BE2C (cell line): ENCODE measurements around the genes RPL23, RPL19 and FBXL20.

GRCh38 chr17:38719674-38720739 lies 10.1 kb upstream of the CISD3 start:
- RRBS, result no CpG with 5 or more reads among the region's 62 CpGs

GRCh38 chr17:38732646-38733458 lies 2.7 kb downstream of the CISD3 start:
- RRBS, result no CpG with 5 or more reads among the region's 10 CpGs

DNA sequence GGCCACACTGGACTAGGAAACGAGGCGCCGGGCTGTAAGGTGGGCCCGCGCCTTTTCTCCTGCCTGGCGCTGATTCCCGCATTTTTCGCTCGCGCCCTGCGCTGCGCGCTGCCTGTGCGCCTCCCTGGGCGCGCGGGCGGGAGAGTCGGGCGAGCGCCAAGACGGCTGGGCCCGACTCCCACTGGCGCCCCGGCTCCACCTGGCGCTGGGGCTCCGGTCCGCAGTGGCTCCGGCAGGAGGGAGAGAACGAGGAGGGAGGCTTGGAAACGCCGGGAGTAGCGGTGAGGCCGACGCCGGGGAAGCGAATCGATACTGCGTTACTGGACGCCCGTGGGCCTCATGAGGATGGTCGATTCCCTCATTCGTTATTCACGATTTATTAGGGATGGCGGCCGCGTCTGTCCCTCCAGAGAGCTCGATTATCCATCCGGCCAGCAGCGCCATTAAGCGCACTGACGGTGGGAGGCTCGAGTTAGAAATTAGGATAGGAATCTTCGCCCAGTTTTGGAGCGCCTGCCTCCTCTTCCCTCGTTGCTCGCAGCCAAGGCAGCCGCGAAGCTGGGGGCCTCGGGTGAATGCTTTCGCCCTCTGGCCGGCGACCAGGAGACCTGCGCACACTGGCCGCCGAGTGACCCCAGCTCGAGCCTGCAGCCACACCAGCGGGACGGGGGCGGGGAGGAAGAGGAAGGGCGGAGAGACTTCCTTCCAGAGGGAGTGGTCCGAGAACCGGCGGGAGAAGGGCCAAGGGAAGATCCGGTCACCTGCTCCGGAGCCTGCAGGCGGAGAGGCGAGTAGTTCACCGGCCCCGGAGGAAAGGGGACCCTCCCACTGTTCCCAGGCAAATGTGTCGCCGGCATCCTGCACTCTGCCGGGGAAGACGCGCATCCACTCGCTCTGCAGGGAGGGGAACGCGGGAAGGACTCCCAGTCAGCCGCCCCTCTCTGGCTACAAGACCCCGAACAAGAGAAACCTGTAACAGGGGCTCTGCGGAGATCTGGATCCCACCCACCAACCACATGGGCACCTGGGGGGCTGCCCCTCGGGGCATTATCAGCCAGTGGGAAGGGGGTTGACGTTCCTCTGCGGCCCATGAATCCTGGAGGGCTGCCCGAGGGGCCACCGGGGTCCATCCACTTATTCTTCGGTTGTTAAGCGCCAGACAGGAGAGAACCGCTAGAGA lies 1.4 kb upstream of the PCGF2 start:
- RRBS, result no CpG with 5 or more reads among the region's 99 CpGs

DNA sequence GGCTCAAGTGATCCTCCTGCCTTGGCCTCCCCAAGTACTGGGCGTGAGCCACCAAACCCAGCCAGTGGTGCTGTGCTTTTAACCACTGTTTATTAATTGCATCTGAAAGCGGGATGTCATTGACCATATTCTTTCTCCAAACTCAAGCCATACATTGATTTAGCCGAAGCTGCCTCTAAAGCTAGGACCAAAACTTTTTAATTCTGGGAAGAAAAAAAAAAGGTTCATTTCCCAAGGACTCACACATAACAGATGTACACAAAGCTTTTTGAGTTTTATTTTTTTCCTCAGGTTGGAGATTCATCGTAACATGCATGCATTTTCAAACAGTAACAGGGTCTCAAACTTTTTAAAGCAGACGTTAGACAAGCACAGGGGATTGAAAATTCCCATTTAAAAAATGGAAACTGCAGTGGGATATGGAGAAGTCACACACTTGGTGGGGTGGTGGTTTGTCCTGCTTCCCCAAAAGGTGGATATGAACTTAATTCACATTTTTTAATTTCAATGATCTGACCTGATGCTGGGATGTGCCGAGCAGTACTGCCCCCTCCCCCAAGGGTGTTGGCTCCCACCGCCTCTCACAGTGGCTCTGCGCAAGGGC lies 13.0 kb downstream of the PSMB3 start:
- RRBS, result no CpG with 5 or more reads among the region's 8 CpGs

DNA sequence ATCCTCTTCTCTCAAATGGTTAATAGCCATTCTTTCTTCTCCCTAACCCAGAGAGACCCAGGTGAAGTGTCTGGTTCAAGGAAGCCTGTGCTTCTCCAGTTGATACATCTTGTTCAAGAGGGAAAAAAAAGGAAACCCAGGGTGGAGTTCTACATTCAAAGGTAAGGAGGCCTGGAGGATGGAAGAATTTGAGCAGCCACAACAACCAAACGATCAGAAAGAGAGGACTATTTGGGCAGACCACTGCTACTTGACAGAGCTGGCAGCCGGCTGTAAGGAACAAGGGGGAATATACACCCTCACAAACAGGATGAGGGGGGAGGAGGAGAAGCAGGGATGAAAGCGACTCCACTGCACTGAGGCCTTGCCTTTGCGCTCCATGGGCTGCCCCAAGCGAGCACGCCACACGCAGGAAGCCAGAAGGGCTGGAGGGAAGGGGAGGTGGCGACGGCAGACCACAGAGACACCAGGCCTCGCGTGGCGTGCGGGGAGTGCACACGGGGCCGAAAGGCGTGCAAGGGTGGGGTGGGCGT lies 680 bp downstream of the PIP4K2B start:
- RRBS, result no CpG with 5 or more reads among the region's 17 CpGs

DNA sequence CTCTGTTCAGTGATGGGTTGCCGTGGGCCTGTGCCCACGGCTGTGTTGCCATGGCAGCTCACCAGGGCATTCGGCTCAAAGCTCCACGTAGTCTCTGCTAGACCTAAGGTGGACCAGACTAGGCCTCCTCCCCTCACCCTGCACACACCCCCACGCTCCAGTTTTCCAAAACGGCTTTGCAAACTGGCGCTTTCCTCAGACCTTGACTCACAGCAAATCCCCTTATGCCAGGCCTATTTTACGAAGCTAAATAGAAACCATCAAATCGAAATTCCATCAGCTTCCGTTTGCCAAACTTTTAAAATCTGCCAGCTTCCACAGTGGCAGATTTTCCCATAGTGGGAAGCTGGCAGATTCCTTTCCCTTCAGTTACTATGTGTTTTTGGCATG lies 410 bp upstream of the CWC25 start:
- RRBS, result no CpG with 5 or more reads among the region's 10 CpGs

DNA sequence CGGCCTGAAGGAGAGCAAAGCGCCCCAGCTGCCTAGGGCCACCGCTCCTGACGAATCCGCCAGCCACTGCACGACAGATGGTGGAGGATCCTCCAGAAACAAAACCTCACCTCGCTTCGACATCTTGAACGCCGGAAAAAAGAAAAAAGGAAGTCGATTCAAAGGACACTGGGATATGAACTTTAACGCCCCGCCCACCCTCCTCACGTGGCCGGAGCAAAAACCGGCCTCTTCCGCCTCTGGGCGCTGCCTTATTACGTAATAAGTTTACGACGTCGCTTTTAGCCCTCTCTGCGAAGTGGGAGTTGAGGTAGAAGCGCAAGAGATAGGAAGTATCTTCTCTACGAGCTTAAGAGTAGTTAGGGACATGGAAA lies at the start of gene RPL23:
TSS of gene RPL23 (minus strand) at position 134 of the 374 bp plus-strand sequence.
- RRBS, result 1% methylated on average over 6 of the region's 25 CpGs

DNA sequence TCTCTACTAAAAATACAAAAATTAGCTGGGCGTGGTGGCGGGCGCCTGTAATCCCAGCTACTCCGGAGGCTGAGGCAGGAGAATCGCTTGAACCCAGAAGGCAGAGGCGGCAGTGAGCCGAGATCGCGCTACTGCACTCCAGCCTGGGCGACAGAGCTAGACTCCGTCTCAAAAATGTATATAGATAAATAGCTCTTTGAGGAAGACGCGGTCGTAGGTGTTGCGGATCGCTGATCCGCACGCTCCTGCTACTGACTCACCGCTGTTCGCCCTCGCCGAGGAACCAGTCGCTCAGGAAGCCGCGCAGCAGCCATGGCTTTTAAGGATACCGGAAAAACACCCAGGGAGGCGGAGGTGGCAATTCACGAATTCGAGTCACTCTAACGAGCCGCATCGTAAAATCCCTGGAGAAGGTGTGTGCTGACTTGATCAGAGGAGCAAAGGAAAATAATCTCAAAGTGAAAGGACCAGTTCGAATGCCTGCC lies 1.5 kb upstream of the RPL23 start:
- RRBS, result no CpG with 5 or more reads among the region's 33 CpGs

DNA sequence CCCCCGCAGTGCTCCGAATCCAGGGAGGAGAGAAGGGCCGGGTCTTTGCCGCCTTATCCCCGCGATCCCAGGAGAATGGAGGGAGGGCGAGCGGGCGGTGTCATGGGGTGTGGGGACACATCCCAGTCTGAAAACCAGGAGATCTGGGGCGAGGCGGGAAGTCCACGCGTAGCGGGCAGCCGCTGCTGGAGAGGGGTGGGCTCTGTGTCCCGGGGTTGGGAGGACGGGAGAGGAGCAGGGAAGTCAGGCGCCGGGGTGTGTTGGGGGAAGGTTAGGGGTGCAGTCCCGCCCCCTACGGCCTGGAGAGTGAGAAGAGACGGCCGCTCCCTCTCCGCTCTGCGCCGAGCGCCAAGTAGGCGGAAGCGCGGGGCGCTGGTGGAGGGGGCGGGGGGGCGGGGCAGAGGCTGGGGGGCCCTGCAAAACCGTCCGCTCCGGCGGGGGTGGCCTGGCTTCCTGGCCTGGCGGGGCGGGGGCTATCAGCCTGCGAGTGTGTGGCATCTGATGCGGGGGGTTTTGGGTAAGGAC lies 497 bp downstream of the LASP1 start:
- RRBS, result under 1% methylated on average over 8 of the region's 41 CpGs

- RRBS, result no CpG with 5 or more reads among the region's 9 CpGs
Measured at GRCh38 chr17:38886378-38886949, 16.6 kb downstream of the LASP1 start.

- RRBS, result no CpG with 5 or more reads among the region's 10 CpGs
Measured at GRCh38 chr17:38897006-38897720, 27.3 kb downstream of the LASP1 start.

GRCh38 chr17:39002943-39003696 lies 35.9 kb upstream of the FBXO47 start:
- RRBS, result no CpG with 5 or more reads among the region's 16 CpGs

DNA sequence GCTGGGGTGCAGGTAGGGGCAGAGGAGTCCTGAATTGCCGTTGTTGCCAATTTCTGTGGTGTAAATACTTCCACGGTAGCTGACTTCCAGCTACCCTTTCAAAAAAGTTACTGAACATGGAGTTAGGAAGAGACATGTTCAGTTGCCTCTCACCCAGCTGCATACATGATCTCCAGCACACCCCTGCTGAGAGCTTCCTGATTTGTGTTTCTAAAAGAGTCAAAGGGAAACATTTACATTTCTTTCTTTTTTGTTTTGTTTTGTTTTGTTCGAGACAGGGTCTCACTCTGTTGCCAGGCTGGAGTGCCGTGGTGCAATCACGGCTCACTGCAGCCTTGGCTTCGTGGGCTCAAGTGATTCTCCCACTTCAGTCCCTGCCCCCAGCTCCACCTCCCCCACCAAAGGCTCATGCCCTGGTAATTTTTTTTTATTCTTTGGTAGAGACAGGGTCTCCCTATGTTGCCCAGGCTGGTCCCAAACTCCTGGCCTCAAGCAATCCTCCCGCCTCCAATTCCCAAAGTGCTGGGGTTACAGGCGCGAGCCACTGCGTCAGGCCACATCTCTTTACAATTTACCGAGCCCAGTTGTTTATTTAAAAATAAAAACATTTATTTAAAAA lies 58.5 kb downstream of the PLXDC1 start:
- RRBS, result no CpG with 5 or more reads among the region's 11 CpGs

GRCh38 chr17:39169107-39169315 lies 3.0 kb upstream of the ARL5C start:
- RRBS, result no CpG with 5 or more reads among the region's 6 CpGs

GRCh38 chr17:39200125-39201149 lies at the start of gene RPL19:
RPL19 (plus strand) TSS chr17:39200283.
- RRBS, result 1% methylated on average over 18 of the region's 56 CpGs

- RRBS, result 5% methylated on average over 14 of the region's 59 CpGs
Measured at GRCh38 chr17:39209528-39210533, 9.7 kb downstream of the RPL19 start.

- RRBS, result no CpG with 5 or more reads among the region's 4 CpGs
Measured at GRCh38 chr17:39238115-39238563, 12.4 kb upstream of the STAC2 start.

DNA sequence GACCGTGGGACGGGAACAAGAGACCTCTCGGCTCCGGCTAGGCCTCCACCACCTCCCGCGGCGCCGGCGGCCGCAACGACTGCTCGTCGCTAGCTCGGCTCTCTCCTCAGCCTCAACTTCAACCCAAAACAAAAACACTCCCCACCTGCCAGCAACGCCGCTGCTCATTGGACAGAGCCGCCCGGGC lies at the start of gene FBXL20:
TSS of gene FBXL20 (minus strand) at position 106 of the 187 bp plus-strand sequence.
- RRBS, result no CpG with 5 or more reads among the region's 18 CpGs

DNA sequence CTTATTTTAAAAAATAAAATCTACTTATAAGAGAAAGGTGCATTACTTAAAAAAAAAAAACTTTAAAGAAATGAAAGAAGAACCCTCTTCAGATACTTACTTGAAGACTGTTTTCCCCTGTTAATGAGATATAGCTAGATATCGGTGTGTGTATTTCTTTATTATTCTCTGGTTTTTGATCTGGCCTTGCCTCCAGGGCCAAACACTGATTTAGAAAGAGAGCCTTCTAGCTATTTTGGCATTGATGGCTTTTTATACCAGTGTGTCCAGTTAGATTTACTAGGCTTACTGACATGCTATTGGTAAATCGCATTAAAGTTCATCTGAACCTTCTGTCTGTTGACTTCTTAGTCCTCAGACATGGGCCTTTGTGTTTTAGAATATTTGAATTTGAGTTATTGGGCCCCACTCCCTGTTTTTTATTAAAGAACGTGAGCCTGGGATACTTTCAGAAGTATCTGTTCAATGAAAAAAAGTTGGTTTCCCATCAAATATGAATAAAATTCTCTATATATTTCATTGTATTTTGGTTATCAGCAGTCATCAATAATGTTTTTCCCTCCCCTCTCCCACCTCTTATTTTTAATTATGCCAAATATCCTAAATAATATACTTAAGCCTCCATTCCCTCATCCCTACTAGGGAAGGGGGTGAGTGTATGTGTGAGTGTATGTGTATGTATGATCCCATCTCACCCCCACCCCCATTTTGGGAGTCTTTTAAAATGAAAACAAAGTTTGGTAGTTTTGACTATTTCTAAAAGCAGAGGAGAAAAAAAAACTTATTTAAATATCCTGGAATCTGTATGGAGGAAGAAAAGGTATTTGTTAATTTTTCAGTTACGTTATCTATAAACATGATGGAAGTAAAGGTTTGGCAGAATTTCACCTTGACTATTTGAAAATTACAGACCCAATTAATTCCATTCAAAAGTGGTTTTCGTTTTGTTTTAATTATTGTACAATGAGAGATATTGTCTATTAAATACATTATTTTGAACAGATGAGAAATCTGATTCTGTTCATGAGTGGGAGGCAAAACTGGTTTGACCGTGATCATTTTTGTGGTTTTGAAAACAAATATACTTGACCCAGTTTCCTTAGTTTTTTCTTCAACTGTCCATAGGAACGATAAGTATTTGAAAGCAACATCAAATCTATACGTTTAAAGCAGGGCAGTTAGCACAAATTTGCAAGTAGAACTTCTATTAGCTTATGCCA lies 72.2 kb downstream of the CDK12 start:
- RRBS, result no CpG with 5 or more reads among the region's 8 CpGs